ENCODE results near the gene GINS1.

GRCh38 chr20:23315190-23315389, 35.5 kb upstream of the NXT1 start:
- PRO-cap, 7 experiments: no peak in any of the 7 experiments

- PRO-cap, 7 experiments: no peak in any of the 7 experiments
Observed at GRCh38 chr20:23331952-23332234, 18.7 kb upstream of the NXT1 start.

DNA sequence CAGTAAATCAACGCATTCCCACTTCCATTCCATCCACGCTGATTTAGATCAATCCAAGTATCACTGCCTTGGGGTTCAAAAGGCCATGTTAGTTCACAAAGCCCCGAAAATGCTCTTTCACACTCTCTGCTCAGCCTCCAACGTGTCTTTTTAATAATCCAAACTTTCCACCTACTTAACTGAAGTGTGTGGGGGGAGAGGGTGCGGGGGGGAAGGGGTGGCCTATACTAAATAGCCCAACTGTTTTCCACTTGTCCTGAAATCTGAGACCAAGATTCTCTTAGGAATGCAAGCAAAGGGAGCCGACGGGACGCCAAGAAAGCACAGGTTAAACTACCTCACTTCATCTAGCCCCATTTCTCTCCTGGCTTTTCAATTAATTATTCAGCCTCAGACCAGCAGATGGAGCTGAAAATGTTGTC, 1.1 kb upstream of the NXT1 start:
- PRO-cap, 7 experiments: peak in 1 of 7 experiments; most common minus-strand start position 327 of the sequence (in 1)

DNA sequence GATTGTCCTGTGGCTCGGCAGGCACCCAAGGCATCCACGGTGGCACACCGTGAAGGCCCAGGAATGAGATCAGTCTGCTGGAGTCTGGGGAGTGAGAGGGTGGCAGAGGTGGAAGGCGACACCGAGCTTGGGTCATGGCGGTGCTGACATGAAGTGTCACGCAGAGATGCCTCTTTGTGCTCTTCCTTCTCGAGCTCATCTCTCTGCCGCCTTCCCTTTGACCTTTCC, 33.1 kb downstream of the CST8 start:
- PRO-cap, 7 experiments: peak in 2 of 7 experiments; most common plus-strand start position 124 of the sequence (in 2)

DNA sequence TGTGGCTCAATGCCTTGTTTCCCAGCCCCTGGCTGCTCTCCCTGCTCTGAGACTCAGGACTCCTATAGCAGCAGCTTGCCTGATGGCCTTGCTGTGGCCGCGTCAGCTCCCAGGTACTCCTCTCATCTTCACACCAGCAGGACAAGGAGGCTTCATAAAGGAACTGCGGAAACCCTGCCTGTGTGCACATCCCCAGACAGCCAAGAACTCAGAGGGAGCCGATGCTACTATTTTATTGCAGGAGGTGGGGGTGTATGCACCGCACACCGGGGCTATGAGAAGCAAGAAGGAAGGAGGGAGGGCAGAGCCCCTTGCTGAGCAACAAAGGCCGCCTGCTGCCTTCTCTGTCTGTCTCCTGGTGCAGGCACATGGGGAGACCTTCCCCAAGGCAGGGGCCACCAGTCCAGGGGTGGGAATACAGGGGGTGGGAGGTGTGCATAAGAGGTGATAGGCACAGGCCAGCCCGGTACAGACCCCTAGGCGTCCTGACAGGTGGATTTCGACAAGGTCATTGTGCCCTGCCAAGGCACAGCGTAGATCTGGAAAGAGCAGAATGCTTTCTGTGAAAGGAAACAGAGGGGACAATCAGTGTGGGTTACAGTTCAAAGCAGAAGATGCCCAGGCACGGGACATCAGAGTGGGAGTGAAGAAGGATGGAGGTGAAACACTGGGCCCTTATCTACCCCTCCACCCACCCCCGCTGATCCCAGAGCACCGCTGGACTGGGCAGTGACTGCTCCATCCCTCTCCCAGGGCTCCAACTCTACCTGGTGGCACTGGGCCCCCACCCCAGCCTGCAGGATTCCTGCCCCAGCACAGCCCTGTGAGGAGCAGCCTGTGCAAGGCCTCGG, 4.1 kb downstream of the CST3 start:
- PRO-cap, 7 experiments: no peak in any of the 7 experiments

DNA sequence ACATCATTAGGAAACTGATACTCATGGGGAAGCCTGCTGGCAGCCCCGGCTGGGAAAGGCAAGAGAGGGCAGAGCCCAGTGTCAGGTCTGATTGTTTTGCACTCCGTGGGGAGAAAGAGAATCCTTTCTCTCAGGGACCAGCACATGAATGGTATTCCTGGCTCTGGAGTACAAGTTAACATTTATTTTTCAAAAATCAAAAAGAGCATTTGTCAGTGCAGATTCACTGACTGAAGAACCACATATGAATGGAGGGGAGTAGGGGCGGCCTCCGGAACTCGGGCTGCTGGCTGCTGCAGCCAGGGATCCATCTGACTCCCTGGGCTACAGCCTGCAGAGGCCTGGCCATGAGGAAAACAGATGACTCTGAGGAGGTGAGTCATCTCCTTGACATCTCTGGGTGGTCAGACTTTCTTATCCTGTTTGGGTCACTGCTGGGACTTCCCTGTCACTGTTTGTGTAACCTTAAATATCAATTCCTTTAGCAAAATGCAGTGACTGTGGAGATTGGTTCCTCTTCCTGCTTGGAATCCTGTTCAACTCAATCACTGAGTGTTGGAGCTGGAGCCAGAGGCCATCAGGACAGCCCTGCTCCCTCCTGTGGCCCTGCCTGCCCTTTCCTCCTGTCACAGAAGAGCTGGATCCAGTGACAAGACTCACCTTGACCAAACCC, 4.3 kb upstream of the CST1 start:
- PRO-cap, 7 experiments: no peak in any of the 7 experiments

DNA sequence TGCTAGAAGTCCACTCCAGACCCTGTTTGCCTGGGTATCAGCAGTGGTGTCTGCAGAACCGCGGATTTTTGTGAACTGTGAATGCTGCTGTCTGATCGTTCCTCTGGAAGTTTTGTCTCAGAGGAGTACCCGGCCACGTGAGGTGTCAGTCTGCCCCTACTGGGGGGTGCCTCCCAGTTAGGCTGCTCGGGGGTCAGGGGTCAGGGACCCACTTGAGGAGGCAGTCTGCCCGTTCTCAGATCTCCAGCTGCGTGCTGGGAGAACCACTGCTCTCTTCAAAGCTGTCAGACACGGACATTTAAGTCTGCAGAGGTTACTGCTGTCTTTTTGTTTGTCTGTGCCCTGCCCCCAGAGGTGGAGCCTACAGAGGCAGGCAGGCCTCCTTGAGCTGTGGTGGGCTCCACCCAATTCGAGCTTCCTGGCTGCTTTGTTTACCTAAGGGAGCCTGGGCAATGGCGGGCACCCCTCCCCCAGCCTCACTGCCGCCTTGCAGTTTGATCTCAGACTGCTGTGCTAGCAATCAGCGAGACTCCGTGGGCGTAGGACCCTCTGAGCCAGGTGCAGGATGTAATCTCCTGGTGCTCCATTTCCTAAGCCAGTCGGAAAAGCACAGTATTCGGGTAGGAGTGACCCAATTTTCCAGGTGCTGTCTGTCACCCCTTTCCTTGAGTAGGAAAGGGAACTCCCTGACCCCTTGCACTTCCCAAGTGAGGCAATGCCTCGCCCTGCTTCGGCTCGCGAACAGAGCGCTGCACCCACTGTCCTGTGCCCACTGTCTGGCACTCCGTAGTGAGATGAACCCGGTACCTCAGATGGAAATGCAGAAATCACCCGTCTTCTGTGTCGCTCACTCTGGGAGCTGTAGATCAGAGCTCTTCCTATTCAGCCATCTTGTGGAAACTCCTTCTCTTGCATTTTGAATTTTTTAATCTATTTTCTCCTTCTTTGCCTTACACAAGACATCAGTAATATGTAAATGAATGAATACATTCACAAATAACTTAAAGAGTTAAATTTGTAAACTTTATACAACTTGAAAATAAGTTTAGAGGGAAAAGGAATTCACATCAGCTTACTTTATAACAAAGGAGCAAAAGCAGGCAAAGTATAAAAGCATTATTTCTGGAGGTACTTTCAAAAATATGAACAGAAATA, 22.9 kb upstream of the CST5 start:
- PRO-cap, 7 experiments: peak in 4 of 7 experiments; most common plus-strand start position 516 of the sequence (in 1); most common minus-strand start position 300 of the sequence (in 3)

DNA sequence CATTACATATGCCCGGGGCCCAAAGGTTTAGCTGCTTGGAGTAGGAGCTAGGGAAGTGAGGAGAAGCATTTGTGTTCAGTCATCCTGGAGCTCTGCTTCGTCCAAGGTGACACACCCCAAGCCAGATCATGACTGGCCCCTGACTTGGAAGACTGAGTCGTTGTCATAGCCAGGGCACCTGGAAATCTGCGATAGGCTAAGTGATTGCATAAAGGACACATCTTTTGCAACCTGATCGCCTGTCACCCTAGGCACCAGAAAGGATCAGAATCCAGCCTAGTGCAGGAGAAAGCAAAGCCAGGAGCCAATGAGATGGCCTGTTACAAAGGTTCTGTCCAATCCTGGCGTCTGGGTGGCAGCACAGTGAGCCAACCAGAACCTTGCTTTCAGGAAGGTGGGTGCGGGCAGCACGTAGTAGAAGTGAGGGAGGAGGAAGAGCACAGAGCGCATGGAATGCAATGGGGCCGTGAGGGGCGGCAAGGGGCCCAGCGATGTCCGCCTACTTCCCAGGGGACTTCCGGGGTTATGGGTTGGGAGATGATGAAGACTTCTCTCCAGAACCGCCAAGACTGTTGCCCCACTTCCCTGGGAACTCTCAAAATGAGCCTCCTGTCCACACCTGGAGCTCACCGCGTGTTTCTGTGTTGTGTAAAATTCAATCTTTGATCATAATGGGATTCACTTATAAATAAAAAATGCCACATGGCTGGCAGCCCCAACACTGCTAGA, 120.5 kb upstream of the GGTLC1 start:
- PRO-cap, 7 experiments: peak in 6 of 7 experiments; most common plus-strand start position 440 of the sequence (in 5); most common minus-strand start position 262 of the sequence (in 1)

DNA sequence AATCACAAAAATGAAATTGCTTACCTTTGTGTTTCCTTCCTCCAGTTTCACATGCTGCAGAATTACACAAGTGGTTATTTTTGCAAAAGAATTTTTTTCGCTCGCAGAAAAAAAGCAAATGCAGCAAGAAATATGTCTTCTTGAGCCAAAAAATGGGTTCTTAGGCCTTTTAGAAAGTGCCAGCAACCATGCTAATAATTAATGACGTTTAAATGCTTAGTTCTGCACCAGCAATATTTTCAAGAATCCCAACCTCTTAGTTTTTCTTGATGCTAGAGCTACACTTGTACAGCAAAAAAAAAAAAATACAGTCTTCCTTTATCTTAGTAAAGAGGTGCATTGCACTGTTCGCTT, 6.7 kb upstream of the SYNDIG1 start:
- PRO-cap, 7 experiments: no peak in any of the 7 experiments

DNA sequence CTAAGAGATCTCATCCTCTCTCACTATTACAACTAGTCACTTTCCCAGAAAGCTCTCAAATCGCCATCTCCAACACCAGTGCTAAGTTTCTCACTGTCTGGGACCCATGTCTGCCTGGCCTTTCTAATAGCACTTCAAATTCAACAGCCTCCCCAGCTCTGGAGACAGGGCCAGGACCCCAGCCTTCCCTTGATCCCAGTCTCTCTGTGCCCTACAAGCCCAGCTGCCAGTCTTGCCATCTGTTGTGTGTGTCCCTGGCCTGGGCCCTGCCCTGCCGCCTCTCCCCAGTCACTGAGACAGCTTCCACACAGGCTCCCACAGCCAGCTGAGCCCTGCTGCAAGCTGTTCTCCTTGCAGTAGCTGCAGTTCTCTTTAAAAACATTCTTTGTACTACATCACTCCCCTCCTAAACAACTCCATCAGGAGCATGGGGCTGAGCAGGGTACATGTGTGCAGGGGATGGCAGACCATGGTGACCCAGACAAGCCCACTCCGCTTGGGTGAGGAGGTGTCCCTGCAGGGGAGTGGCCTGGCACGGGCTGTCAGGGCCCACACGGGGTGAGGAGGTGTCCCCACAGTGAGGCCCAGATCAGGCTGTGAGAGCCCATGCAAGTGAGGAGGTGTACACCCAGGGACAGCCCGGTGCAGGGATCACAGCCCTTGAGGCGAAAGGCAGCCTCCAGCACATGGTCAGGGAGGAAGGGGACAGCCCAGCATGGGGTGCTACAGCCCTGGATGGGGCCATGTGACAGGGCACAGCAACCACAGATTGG, 16.1 kb downstream of the CST7 start:
- PRO-cap, 7 experiments: no peak in any of the 7 experiments

- PRO-cap, 7 experiments: no peak in any of the 7 experiments
Observed at GRCh38 chr20:24988945-24989582, 3.5 kb downstream of the APMAP start.

GRCh38 chr20:25006350-25006920, 13.9 kb upstream of the APMAP start:
- PRO-cap, 7 experiments: no peak in any of the 7 experiments

DNA sequence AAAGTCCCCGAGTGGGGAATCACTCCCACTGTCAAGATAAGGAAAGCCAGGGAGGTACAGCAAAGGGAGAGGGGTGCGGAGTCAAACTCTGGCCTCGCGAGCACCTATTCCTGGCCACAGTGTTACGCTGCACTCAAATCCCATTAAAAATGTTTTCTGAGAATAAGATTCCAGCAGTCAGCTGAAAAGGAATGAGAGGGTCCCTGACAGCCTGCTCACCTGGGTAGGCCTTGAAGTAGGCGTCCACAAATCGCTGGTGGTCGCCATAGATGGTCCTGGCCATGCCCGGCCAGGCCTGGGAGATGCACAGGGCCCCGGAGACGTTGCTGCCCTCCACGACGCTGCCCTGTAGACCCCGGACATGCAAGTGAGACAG, 20.8 kb upstream of the APMAP start:
- PRO-cap, 7 experiments: no peak in any of the 7 experiments

GRCh38 chr20:25022647-25023367, 30.3 kb upstream of the APMAP start:
- PRO-cap, 7 experiments: no peak in any of the 7 experiments

DNA sequence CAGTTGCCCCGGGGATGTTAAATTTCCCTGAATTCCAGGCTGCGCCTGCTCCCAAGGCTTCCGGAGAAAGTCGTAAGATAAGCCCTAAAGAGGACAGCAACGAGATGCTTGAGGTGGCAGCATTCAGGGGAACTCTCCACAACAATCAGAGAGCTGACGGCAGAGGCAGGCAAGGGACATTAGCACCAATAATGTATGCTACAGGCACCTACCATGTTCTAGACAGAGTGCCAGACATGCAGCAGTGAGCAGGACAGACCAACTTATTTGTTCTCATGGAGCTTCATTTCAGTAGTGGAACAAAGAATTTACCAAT, 3.5 kb upstream of the ENTPD6 start:
- PRO-cap, 7 experiments: no peak in any of the 7 experiments

DNA sequence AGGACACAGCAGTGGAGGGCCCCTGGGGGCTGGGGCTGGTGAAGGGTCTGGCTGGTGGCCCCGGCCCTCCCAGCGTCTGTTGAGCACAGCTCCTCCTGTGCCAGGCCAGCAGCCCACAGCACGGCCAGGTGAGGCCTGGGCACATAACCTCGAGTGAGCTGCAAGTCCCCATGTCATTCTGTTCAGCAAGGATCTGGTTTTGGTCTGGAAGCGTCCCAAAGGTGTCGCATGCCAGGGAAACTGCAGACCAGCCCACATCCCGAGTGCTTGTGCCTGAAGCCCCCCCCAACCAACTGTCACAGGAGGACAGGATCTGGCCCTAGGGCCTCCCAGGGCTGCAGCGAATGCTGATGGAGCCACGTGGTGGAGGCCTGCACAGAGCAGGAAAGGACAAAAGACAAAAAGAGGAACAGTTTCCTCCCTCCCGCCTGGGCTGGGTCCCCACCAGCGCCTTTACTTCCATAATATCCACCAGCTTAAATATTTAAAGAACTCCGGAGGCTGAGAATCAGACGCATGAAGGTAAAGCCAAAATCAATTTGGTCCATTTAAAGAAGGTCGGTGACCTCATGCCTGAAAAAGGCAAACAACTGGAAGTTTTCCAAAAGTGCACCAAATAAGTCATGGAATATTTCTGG, 20.9 kb upstream of the PYGB start:
- PRO-cap, 7 experiments: no peak in any of the 7 experiments

DNA sequence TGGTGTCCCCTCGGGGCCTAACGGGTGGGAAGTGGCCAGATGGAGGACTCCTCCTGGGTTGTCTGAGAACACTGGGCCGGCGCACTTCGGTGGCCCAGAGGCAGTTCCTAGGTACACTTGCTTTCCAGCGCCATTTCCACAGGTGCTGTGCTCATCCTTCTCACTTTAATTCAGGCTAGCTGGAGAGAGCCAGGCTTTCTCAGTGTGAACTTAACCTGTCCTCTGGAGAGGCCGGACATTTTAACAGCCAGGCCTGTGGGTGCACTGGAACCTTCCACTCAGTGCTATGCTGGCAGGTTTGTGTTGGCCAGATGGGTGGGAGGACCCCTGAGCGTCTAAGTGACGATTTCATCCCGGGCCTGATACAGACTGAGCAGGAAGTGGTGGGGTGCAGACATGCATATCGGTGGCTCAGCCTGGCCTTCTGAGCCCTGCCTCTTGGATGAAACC, 8.4 kb upstream of the PYGB start:
- PRO-cap, 7 experiments: no peak in any of the 7 experiments

DNA sequence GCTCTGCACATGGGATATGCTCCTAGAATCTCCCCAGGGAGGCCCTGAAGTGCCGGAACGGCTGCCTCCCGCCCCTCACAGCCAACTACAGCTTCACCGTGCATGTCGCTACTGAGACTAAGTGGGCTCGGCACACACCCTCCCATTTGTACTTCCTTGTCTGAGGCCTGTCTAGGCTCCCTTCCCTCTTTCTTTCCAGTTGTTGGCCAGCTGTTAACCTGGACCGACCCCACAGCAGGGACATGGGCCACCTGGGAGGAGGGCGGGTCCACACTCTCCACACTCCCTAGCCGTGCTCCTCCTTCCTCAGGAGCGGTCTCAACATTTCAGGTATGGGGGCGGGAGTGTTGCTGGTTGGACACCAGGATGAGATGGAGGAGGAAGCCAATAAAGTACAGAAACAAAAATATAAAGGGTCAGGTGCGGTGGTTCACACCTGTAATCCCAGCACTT, 69.8 kb downstream of the PYGB start:
- PRO-cap, 7 experiments: no peak in any of the 7 experiments

DNA sequence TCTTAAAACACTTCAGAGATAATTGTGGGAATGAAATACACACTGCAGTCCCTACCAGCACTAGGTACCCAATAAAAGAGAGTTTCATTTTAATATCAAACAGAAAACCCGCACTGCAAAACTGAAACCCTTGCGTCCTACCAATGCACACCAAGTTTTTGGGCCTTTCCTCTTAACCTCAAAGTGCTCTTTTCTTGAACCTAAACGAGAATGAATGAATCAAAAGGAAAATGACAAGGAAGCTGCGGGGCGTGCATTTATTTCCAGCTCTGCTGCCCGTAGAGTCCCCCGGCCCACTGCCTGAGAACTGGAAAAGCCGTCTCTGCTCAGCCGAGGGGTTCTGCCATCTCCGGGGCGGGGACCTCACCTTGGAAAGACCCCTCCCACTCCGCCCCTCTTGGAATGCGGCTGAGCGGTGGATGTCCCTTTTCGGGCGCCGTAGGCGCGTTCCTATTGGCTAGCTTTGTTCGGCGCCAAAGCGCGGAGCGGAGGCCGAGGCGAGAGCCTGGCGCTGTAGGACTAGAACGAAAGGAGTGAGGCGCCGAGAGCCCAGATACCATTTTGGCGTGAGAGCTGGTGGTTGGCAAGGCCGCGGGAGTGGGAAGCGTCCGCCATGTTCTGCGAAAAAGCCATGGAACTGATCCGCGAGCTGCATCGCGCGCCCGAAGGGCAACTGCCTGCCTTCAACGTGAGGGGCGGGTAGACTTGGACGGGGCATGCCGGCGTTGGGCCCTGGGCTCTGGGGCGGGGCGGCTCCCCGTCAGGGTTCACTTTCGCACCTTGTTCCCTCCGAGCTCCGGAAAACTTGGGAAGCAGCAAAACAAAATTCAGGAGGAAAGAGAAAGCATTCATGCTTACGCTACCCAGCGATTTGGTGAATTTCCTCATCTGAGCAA, at the start of gene GINS1:
Gene GINS1 (plus strand): TSS at position 466 of the 896 bp plus-strand sequence.
- PRO-cap, 7 experiments: peak in 7 of 7 experiments; most common plus-strand start position 552 of the sequence (in 7); most common minus-strand start position 521 of the sequence (in 1)

DNA sequence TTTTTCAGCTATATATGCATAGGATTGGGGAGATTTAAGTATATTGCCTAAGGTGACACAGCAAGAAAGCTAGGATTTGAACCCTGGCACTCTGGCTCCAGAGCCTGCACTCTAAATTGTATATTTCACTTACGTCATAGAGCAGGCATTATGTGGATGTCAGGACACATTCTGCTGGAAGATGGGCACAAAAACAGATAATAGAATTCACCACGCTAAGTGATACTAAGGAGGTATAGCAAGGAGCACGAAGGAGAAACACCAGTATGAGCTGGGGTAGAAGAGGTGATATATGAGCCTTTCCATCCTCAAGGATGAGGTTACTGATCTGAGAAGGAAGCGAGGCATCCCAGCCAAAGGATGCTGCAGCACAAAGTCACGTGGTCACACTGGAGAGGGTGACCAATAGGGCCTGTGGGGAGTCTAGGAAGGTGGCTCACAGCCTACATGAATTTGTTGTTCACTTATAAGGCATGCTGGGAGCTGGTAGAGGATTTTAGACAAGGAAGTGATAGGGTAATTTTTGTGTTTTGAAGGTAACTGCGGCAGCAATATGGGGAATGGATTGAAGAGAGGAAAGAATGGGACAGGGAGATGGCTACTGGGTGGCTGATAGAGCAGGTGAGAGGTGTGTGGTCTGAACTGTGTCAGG, 1.4 kb downstream of the GINS1 start:
- PRO-cap, 7 experiments: no peak in any of the 7 experiments

All from T-cell (primary cell).